Endothelial cell (in vitro differentiated cells): ENCODE measurements around the genes NEUROD4 and ORMDL2.

- PRO-cap, result no peak
Observed at GRCh38 chr12:54303755-54304938, 3.3 kb upstream of the NFE2 start.

GRCh38 chr12:54337100-54337400 lies 12.1 kb downstream of the COPZ1 start:
- PRO-cap, result no peak

DNA sequence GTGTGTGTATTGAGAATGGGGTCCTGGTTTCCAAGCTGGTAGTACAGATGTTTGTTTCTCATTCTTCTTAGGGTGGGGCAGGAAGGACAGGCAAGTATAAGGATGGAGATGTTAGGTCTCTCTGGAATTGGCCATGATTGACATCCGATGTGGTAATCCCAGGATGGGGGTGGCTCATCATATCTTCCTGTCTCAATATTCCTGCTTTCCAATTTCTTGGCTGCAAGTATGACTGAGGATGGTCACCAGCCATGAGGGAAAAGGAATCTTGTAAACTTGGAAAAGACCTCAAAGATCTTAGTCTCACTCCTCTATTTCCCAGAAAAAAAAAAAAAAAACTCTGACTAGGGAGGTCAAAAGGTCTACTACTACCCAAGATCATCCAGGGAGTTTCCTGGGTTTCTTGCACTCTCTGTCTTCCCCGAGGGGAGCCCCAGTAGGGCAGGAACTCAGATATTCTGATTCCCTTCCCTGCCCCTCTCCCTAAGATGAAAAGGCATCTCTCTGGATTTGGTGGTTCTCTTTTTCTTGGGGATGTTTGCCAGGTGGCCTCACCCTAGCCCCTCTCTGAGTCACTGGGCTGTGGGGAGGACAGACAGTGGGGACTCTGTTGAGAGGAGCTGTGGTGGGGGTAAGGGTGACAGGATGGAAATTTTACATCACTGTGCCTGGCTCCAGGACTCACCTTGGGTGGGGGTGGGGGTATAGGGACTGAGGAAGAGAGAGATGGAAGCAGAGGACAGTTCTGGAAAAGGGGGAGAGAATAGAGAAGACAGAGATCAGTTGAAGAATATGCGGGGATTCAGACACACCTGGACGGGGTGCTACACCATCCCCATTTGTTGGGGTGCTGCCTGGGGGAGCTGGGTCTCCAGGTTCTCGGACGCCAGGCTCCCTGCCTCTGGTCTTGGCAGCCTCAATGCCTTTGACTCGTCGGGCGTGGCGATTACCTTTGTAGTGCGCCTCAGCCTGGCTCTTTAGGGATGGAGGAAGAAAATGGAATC lies 9.2 kb upstream of the GPR84 start:
- PRO-cap, result no peak

- PRO-cap, result no peak
Observed at GRCh38 chr12:54386349-54386848, 1.9 kb upstream of the ZNF385A start.

DNA sequence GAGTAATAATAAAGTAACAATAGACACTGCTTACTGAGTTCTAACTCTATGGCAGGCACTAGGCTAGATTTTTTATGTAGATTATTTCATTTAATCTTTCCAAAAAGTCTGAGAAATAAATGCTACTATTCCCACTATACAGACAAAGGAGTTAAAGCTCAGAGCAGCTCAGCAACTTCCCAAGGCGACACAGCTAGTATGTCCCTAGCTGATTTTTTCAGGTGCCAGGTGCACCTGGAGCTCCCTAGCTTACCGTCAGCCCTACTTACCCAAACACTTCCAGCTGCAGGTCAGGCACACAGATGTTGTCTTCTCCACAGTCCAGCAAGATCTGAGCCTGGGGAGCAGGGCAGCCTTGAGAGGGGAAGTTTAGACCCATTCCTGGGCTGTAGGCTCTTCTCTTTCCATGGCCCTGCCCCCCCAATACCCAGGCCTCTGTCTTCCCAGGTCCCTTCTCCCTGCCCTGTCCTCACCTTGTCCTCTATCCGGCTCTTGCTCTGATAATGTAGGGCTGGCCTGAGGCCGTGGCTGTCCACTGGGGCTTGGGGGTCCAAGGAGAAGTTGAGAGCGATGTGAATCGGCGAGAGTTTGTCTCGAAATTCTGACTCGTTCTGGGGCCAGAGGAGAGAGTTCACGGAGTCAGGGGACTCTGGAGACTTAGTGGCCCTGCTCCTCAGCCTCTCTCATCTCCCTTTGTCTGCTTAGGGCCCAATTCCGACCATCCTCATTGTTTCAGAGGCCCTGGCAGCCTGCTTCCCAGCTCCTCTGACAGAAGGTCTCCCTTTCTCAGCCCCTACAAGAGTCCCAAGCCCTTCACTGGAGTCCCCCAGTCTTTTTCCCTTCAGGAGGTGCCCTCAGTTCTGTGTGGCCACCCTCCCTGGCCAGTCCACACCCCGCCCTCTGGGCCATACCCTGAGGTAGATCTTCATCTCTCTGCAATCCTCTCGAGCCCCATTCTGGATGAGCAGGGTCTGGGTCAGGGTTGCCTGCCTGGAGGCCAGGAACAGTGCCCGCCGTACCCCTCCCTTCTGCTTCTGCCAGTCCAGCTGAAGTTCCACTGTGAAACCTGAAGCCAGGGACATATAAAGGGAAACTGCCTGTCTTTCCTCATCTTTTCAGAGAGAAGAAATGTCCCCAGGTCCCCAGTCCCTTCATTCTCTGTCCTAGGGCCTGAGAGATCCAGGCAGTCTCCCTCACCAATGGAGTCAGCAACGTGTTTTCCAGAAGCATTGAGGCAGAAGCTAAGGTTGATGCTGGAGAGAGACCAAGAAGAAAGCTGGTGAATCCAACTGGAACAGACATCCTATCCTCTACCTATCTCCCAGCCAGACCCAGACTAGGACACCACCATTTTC lies 15.9 kb downstream of the ITGA5 start:
- PRO-cap, result no peak

DNA sequence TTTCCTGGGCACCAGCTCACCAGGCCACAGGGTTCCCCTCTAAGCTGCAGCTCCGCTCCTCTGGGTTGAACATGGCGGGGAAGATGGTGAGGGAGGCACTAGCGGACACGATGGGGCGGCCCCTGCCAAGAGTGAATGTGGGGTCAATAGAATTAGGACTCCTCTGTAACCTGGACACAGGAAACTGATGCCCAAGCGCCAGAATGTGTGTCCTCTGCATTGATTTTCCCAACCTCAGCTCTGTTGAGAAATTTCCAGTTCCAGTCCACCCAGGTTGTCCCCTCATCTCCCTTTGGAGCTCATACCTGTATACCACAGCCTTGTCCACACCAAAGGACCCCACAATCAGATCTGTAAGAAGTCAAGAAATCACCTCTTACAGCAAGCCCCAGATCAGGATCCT lies 14.9 kb downstream of the ITGA5 start:
- PRO-cap, result no peak

DNA sequence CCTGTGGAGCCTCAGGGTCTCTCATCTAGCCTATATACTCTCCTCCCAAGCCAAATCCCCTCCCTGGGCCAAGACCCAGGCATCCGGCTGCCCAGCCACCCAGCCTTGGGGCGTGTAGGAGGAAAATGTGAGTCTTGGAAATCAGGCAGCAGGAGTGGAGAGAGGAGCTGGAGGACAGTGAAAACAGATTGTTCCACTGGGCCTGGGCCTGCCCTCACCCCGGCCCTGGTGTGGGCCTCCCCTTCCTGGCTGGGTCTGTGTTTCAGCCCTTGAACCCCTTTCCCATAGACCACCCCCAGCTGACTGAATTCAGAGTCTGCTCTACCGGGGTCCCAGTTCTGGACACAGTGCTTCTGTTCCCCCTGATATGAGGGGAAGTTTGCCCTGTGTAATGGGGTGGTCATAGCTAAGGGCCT lies 6.7 kb downstream of the ITGA5 start:
- PRO-cap, result no peak

DNA sequence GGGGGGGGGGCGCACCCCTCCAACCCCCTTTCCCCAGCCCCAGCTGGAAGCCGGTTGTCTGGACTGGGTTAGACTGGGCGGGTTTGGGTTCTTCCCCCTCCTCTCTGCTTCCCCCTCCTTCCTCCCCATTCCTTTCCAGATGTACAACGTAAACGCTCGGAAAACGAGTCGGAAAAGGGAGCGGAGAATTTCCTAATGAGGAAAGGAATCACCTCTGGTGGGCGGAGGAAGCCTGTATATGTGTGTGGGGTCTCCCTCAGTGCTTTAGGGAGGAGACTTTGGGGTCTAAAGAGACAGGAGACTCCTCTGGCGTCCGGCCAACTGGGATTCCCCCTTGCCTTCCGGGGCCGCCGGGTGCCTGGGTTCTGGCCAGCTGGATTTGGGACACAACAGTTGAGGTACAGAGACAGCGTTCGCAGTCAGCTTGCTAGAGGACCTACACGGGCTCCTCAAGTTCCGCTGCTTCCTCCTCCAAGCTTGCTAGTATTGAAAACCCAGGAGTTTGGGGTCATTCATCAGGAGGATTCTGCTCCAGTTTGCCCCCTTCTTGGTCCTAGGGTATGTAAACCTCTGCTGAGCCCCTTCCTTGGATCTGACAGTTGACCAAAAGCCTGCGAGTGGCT lies 441 bp upstream of the ITGA5 start:
- PRO-cap, result bidirectional peak, plus-strand start at position 138 of the sequence, minus-strand start outside the sequence

GRCh38 chr12:54527157-54527699 lies 22.2 kb upstream of the PDE1B start:
- PRO-cap, result no peak

- PRO-cap, result no peak
Observed at GRCh38 chr12:54546582-54547332, 2.6 kb upstream of the PDE1B start.

DNA sequence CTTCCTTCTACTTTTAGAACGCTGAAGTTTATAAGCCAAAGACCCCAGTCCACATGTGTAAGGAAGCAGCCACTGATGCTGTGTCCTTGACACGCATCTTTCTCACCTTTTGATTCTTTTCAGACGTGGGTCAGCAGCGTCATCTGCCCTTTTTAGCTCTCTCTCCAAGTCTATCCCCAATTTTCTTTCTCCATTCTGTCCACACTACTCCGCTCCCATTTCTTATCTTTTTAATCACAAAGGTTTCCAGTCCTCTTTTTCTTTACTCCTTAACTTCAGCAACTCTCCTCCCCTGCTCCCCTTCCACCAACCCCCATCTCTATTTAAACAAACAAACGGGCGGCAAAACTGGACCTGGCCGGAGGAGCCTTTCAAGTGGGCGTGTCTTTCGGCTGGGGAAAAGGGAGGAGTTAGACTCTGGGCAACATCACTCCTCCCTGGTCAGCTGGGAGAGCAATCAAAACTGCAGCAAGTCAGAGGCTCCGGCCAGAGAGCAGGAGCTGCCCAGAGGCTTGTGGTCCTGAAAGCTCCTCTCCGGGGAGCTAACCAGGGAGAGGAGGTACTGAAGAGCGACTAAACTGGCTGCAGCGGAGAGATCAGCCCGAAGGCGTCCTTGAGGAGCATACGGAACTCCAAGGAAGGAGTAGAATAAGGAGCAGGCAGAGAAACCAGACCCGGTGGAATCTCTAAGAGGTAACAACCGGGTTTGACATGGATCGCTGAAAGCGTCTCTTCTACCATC lies at the start of gene NEUROD4:
Gene NEUROD4 (plus strand): TSS at position 489 of the 742 bp plus-strand sequence.
- PRO-cap, result unidirectional peak, plus-strand start at position 489 of the sequence

DNA sequence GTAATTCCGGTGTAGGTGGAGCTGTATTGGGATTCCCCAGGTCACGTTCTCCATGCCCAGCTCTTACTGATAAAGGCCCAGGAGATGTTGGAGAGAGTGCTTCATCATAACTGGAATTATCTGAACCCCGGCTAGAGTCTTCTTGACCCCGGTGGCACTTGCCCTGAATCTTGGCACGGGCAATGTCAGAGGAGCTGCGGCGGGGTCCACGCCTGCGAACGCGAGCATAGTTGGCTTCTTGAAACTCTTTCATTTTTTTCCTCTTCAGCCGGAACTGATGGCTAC lies 11.6 kb downstream of the OR6C65 start:
- PRO-cap, result no peak

- PRO-cap, result no peak
Observed at GRCh38 chr12:55636048-55636740, 498 bp upstream of the OR10P1 start.

DNA sequence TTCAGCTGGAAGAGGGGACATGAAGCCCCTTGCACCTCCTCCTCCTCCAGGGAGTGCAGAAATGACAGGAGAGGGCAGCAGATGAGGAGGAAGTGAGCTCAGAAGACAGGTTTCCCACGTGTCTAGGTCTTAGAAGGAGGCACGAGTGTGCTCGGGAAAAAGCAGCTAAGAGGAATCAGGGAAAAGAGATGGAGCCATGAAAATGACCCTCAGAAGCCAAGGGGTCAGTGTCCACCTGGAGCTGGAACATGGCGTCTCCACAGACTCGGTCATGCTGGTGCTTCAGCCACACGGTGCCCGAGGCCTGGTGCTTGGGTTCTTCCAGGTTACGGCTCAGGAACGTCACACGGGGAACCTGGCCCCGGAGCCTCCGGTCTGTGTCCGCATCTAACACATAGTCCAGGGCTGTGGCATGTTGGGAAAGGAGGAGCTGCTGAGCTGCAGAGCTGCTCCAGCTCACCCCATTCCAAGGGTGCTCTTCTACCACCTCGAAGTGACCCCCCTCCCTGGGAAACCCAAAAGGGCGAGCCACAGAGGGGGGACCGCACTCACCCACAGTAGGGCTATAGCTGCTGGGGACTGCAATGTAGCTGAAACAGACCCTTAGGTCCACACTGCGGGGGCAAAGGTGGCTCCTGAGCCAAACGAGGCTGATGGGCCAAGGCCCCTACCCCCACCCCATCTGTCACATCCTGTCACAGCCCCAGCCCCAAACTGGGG lies 10.9 kb downstream of the ITGA7 start:
- PRO-cap, result no peak

- PRO-cap, result no peak
Observed at GRCh38 chr12:55706115-55706696, 1.5 kb downstream of the ITGA7 start.

DNA sequence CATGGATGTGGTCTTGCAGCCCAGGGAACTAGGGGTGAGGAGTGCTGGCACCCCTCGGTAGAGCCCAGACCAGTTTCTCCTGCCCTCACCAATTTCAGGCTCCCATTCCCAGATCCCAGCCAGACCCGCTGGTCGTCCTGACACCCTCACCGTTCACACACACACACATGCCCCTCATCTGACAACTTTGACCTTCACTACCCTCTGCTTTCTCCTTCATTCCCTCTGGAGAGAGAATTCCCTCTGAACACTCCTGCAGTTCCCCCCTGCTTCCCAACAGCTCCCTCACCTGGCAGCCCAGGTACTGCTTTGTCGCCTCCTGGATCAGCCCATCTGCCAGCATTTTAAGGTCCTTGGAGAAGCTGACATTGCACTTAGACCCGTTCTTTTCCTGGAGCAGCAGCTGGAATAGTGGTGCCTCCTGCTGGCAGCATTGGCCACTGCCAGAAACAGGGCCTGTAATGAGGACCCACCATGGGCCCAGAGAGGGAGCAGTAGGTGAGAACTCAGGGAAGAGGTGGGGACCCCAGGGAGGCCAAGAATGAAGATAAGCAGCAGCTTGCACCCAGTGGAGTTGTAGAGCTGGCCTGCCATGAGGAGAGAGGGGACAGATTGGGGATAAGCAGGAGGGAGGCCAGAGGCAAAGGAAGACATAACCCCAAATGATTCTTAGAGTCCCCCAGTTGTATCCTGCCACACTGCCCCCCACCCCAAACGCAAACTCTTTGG lies 5.8 kb upstream of the GDF11 start:
- PRO-cap, result no peak

GRCh38 chr12:55750583-55751663 lies 8.0 kb downstream of the GDF11 start:
- PRO-cap, result no peak

DNA sequence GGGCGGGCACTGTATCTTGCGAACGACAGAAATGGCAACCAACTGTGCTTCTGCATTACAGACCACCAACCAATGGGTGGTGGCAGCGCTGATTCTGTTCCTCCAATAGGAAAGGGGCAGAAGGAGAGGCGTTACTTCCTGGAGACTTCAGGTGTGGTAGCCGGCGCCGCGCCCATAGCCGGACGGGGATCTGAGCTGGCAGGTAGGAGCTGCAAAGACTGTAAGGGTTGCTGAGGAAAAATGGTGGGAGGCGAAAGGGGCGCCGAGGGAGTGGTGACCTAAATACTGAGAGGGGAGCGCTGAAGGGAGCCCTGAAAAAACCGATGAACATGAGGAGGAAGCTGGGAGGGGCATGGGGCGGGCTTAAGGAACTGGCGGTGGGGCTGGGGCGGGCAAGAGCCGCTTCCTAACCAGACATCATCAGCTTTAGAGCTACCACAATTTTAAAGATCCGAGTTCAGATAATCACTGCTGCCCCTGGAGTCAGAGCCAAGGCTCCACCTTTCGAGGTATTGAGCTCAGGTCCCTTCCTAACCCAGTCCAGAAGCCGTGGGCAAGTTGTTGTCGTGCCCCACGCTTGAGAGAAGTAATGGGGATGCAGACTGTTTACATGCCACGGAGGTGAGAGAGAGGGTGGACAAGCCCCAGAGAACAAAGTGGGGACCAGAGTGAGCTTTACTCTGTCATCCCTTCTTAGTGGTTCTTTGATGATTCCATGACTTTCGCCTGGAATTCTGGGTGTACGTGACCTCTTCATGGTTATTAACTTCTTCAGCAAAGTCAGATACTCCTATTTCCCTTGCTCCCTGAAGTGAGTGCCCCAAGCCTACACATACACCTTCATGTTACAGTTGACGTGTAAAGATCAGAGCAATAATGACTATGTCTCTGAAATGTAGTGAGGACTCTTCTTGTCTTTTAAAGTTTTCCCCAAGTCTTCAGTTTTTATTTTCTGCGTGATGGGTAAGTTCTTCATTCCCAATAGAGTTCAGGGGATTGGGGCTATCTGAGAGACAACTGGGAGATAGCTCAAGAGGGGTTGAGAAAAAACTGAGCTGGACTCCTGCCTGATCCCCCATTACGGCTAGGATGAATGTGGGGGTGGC lies at the start of gene ORMDL2:
Gene ORMDL2 (plus strand): TSS at position 131 of the 1,106 bp plus-strand sequence.
- PRO-cap, result bidirectional peak, plus-strand start at position 134 of the sequence, minus-strand start outside the sequence

- PRO-cap, result no peak
Observed at GRCh38 chr12:55845832-55846233, 3.1 kb upstream of the MMP19 start.

- PRO-cap, result no peak
Observed at GRCh38 chr12:55856805-55857383, 14.2 kb upstream of the MMP19 start.